Kidney (tissue), 2 donors: ENCODE measurements around the gene FSIP1.

GRCh38 chr15:37094001-37095094, 6.0 kb downstream of the MEIS2 start:
- PRO-cap: no peak
- RRBS: no CpG with 5 or more reads among the region's 12 CpGs

GRCh38 chr15:37098523-37098892, 1.8 kb downstream of the MEIS2 start:
- PRO-cap: bidirectional peak, plus-strand start at chr15:37098810, minus-strand start at chr15:37098662
- RRBS: 3% methylated on average over 5 of the region's 23 CpGs

GRCh38 chr15:38142754-38143097, 109.9 kb upstream of the SPRED1 start:
- PRO-cap: no peak
- RRBS: no CpG with 5 or more reads among the region's 8 CpGs

- PRO-cap: no peak
- RRBS: no CpG with 5 or more reads among the region's 2 CpGs
These were observed 10.1 kb downstream of the SPRED1 start for GRCh38 chr15:38262700-38263086.

DNA sequence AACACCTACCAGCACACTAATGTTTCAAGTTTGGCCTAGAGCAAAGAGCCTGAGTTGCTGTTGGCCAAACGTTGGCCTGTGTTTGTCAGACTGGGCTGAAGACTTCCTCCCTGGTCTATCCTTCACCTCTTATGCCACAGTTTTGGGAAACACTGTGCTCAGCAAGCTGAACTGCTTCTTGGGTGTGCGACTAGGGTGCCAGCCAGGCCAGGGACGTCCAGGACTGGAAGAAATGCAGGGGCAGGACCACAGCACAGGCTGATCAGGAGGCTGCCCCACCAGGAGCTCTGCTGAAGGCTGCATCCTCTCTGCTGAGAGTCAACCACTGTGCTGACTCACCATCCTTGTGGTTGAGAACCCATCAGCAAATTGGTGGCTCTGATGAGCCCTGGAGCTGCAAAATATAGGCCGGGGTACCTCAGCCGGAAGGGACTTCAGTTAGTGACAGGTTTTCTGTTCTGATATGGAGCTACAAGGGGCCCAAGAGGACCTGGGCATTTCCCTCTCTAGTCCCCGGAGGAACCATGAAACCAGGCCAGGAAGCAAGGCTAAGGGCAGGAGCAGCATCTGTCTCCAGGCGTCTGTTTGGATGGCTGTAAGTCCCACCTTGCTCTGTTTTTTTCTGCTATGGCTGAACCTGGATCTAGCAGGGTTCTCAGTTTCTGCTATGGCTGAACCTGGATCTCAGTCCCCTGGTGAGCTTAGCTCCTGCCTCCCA, 131.7 kb upstream of the RASGRP1 start:
- PRO-cap: no peak
- RRBS: 63% methylated on average over 2 of the region's 7 CpGs

- PRO-cap: bidirectional peak, plus-strand start at chr15:39427459, minus-strand start at chr15:39427150
- RRBS: no CpG with 5 or more reads among the region's 17 CpGs
These were observed 153.9 kb upstream of the THBS1 start for GRCh38 chr15:39426766-39427655.

DNA sequence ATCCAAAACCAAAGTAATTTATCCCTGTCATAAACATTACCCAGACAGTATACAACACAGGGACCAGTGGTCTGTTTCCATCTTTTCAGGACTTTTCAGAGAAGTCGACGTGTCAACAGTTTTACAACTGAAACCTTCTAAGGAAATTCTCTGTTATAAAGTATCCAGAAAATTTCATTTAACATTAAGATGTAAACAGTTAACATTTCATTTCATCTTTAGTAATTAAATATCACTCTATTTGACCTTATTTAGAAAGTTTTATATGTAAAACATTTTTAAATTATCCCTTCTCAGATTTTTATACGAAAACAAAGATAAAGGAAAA, 11.1 kb downstream of the THBS1 start:
- PRO-cap: no peak
- RRBS: no CpG with 5 or more reads among the region's 3 CpGs

- PRO-cap: no peak
- RRBS: no CpG with 5 or more reads among the region's 2 CpGs
These were observed 47.3 kb downstream of the FSIP1 start for GRCh38 chr15:39735418-39735753.

DNA sequence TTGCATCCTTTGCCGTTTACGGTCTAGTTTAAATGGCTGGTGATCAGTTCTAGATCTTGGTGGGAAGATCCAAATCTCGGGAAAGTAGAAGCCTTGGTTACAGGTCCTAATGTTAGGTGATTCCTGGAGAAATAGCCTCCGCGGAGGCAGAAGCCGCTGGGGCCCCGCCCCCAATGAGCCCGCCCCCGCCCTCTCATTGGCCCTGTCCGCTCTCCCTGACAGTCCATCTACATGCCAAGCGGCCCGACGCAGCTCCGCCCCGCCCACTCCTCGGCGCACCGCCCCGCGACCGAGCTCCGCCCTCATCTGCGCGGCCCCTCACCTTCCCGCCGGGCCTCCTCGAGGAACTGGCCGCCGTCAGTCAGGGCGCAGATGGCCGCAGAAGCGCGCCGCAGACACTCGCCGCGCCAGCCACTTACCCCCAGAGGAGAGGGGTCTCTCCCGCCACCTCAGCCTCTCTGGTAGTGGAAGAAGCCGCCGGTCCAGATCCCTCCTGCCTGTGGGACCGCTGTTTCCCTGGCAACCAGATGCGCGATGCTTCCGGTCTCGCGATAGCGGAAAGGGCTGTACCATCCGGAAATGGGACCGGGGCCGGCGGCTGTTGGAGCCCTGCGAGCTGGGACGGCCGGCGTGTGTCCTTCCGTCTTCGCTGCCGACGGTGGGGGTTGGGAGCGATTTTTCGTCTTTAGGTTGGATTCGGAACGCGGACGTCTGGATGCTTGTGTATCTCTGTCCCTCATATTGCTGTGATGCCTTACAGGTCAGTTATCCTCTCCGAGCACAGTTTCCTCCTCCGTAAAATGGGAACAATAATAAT, at the start of gene FSIP1:
TSS of gene FSIP1 (minus strand) at position 536 of the 817 bp plus-strand sequence.
- PRO-cap: bidirectional peak, plus-strand start at position 336 of the sequence, minus-strand start at position 133 of the sequence; bidirectional peak, plus-strand start at position 572 of the sequence, minus-strand start at position 460 of the sequence
- RRBS: 3% methylated on average over 5 of the region's 67 CpGs

GRCh38 chr15:40047251-40048247, 8.6 kb upstream of the SRP14 start:
- PRO-cap: no peak
- RRBS: 12% methylated on average over 3 of the region's 16 CpGs

DNA sequence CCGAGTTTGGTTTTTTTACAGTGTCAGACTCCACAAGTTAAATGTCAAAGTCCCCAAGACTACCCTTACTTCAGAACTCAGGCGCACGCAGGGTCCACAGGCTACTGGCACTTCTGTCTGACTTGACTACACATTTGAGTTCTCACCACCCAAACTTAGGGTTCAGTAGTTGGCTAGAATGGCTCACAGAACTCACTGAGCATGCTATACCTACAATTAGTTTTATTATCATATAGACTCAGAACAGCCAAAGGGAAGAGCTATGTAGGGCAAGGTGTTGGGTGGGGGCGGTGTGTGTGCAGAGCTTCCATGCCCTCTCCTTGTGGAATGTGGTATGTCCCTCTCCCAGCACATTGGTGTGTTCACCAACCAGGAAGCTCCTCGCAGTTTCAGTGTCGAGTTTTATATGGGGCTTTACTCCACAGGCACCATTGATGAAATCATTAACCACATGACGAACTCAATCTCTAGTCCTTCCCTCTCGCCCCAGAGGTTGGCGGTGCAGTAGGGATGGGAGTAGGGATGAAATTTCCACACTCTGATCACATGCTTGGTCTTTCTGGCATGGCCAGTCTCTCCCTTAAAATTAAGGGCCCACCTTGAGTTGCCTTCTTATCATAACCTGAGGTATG, 13.5 kb upstream of the SRP14 start:
- PRO-cap: no peak
- RRBS: no CpG with 5 or more reads among the region's 9 CpGs

GRCh38 chr15:40084582-40085015, 24.1 kb downstream of the BMF start:
- PRO-cap: no peak
- RRBS: no CpG with 5 or more reads among the region's 9 CpGs

DNA sequence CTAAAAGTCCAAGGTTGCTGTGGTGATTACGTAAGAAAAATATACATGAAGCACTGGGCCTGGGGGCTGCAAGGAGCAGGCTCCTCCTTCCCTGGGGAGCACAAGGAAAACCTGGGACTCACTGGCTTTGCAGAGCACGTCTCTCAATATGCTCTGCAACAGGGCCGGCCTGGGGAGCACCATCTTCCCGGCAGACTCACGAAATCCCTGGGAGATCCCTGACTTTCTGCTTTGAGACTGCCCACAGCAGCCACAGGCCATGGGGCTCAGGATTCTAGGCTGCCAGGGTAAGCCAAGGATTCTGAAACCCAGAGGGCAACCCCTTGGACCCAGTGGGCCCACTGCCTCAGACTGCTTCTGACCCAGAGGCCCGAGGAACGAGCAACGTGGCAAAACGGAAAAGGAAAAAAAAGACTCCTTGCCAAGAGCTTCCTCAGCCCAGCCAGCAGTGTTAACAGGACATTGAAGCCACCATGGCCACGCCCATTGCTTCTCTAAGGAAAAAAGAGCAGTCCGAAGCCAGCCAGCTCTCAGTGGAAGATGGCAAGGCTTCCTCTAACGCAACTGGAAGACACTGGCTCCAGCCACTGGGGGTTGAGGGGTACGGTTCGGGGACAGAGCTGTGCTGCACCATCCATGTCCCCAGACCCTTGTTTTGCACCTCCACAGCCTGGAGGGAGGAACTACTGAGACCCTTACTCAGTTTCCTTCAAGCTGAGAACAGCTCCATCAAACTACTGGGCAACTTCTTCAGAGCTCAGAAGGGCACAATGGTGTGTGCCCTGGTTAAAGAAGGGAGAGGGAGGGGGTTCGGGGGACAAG, 10.8 kb downstream of the BMF start:
- PRO-cap: no peak
- RRBS: no CpG with 5 or more reads among the region's 15 CpGs

- PRO-cap: no peak
- RRBS: no CpG with 5 or more reads among the region's 6 CpGs
These were observed 11.1 kb downstream of the PLCB2 start for GRCh38 chr15:40296526-40297193.

GRCh38 chr15:40347826-40348435, 2.9 kb upstream of the PHGR1 start:
- PRO-cap: no peak
- RRBS: no CpG with 5 or more reads among the region's 8 CpGs

DNA sequence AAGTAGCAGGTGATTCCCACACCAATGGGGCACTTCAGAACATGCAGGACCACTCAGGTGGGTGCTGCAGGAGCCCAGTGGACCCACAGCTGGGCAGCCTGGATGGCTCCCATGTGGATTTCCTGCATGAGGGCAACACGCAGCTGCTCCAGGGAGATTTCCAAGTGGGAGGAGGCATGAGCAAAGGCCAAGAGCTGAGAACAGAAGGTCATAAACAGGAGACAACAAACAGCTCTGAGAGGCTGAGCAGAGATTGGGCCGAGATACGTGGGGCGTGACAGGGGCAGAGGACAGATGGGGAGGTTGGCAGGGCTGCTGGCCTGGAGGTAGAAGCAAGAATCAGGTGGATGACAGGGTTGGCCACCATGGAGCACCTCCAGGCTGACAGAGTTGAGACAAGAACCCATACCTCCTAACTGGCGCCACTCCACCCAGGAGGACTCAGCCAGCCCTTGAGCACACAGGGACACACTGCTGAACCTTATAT, 2.9 kb downstream of the PHGR1 start:
- PRO-cap: no peak
- RRBS: no CpG with 5 or more reads among the region's 5 CpGs

DNA sequence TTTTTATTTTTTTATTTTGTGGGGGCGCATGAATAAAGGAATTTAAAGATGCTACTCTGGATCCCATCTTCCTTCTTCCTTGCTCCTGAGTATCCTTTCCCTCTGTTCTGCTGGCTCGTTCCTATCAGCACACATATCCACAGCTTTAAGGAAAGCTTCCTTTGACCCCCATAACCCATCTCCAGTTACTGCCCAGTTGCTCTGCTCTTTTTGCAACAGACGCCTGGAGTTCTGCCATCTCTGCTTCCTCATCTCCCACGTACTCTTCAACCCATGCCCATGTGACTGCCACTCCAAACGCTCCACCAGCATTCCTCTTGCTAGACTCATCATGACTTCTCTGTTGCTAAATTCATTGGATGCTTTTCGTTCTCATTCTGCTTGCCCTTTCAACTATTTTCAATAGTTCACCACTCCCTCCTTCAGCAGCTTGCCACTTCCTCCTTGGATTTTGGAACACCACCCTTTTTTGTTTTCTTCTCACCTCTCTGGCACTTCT, 2.7 kb upstream of the KNSTRN start:
- PRO-cap: no peak
- RRBS: no CpG with 5 or more reads among the region's 6 CpGs

DNA sequence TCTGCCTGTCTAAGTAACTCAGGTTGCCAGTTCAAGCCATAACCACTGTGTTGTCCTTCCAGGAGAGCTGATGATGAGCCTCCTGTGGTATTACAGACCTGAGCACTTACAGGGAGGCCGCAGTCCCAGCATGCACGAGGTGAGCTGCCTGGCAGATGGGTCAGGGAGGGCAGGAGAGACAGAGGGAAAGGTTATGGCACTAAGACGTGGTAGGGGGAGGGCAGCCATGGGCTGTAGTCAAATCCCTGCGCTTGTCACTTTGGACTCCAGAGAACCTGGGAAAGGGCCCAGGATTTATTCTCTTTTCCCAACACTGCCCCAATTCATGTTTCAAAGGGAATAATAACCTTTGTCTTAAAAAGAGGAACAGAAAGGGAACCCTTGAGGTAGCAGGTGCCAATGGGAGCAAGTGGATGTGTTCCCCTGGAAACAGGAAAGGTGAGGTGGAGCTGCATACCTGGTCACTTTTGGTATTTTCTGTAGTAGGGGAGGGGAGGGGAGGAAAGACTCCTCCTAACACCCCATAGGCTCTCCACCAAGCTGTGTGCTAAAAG, 6.3 kb upstream of the CHST14 start:
- PRO-cap: no peak
- RRBS: no CpG with 5 or more reads among the region's 4 CpGs

GRCh38 chr15:40755938-40756114, 772 bp upstream of the RMDN3 start:
- PRO-cap: no peak
- RRBS: no CpG with 5 or more reads among the region's 5 CpGs

- PRO-cap: unidirectional peak, plus-strand start at chr15:40763325
- RRBS: no CpG with 5 or more reads among the region's 42 CpGs
These were observed 769 bp upstream of the GCHFR start for GRCh38 chr15:40762945-40763652.